ENCODE data around the genes MGRN1 and HAPSTR1.

GRCh38 chr16:4624704-4625551 lies at the start of gene MGRN1:
TSS of gene MGRN1 (plus strand) at chr16:4624826.
- PRO-cap, 5 experiments = peak in 5 of 5 experiments; most common plus-strand start chr16:4624845 (in 4); most common minus-strand start chr16:4625397 (in 5)
- RAMPAGE, long total RNA, 2 experiments = start-site peak on the plus strand in 1 of 2 experiments, at chr16:4624819-4624869 at its widest, 1,853 reads per replicate
- RRBS = 2% methylated on average over 82 of the region's 100 CpGs

- PRO-cap, 5 experiments = no peak in any of the 5 experiments
- RAMPAGE, long total RNA, 2 experiments = no peak in any of the 2 experiments
- RRBS = no CpG with 5 or more reads among the region's 11 CpGs
These were observed 16.5 kb upstream of the NUDT16L1 start for GRCh38 chr16:4676819-4677296.

GRCh38 chr16:4723301-4723674 lies 10.8 kb downstream of the ANKS3 start:
- PRO-cap, 5 experiments = no peak in any of the 5 experiments
- RAMPAGE, long total RNA, 2 experiments = no peak in any of the 2 experiments
- RRBS = no CpG with 5 or more reads among the region's 11 CpGs

DNA sequence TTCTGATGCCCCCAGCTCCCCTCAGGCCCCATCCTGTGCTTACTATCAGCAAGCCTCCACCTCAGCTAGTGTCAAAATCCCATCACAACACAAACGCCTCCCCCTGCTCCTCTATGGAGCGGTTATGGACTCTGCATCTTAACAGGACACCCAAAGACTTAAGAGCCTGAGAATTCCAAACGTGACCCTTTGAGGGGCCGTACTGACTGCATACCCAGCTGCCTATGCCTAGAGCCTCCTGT lies 5.5 kb downstream of the ANKS3 start:
- PRO-cap, 5 experiments = no peak in any of the 5 experiments
- RAMPAGE, long total RNA, 2 experiments = no peak in any of the 2 experiments
- RRBS = no CpG with 5 or more reads among the region's 4 CpGs

- PRO-cap, 5 experiments = no peak in any of the 5 experiments
- RAMPAGE, long total RNA, 2 experiments = no peak in any of the 2 experiments
- RRBS = no CpG with 5 or more reads among the region's 3 CpGs
These were observed 16.7 kb downstream of the GLYR1 start for GRCh38 chr16:4830440-4830677.

DNA sequence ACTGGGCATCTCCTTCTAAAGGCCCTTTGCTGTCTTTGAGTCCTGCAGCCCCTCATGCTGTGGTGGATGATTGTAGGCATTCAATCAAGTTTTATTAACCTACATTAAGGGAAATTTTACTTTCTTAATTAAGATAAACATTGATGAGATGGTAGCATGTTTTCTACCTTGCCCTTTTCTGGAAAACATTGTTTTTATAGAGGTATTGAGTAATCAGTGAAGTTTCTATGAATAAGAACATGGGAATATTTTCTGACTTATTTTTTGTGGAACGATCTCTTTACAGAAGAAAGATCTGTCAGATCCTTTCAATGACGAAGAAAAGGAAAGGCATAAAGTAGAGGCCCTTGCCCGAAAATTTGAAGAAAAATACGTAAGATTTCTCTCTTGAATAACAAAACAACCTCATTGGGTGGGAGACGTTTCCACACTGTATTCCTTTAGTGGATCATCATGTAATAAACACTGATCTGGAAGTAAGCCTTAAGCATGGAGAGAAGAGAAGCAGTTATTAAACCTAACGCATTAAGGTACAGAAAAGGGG lies 10.5 kb downstream of the UBN1 start:
- PRO-cap, 5 experiments = no peak in any of the 5 experiments
- RAMPAGE, long total RNA, 2 experiments = no peak in any of the 2 experiments
- RRBS = no CpG with 5 or more reads among the region's 6 CpGs

- PRO-cap, 5 experiments = no peak in any of the 5 experiments
- RAMPAGE, long total RNA, 2 experiments = no peak in any of the 2 experiments
- RRBS = no CpG with 5 or more reads among the region's 7 CpGs
These were observed 39.6 kb downstream of the UBN1 start for GRCh38 chr16:4886878-4887359.

GRCh38 chr16:4891989-4893069 lies 44.6 kb downstream of the PPL start:
- PRO-cap, 5 experiments = no peak in any of the 5 experiments
- RAMPAGE, long total RNA, 2 experiments = no peak in any of the 2 experiments
- RRBS = 72% methylated on average over 2 of the region's 33 CpGs

DNA sequence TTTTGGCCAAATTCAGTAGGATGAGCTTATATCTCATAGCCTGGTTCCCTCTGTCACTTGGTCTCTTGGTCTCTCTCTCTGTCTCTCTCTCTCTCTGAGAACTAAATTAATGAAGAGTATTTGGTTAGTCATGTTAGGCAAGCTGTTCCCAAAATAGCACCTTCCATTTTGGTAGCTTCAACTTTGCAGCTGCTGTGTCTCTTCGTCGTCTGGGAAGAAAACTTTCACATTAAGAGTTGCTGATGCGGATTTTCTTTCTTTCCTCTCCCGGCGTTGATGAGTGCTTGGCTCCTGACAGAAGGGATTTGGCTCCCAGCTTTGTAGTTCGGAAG lies 1257.8 kb downstream of the TMEM114 start:
- PRO-cap, 5 experiments = no peak in any of the 5 experiments
- RAMPAGE, long total RNA, 2 experiments = no peak in any of the 2 experiments
- RRBS = no CpG with 5 or more reads among the region's 6 CpGs

DNA sequence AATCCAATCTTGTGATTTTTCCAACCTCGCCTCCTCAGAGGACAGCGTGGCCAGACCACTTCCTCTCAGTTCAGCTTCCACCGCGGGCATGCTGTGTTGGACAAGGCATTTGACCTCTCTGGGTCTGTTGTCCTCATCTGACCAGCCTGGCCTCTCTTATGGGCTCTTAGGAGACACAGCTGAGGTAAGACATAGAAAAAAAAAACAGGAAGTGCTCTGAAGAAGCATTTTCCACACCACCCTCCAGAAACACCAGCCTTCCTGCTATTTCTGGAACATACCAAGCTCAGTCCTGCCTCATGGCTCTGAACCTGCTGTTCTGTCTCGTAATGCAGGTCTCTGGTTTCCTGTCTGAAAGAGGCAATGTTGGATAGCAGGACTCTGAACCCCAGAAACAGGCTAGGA lies 8.2 kb downstream of the TMEM114 start:
- PRO-cap, 5 experiments = no peak in any of the 5 experiments
- RAMPAGE, long total RNA, 2 experiments = no peak in any of the 2 experiments
- RRBS = no CpG with 5 or more reads among the region's 5 CpGs

GRCh38 chr16:8851767-8852520 lies 16.9 kb downstream of the CARHSP1 start:
- PRO-cap, 5 experiments = no peak in any of the 5 experiments
- RAMPAGE, long total RNA, 2 experiments = no peak in any of the 2 experiments
- RRBS = no CpG with 5 or more reads among the region's 8 CpGs

DNA sequence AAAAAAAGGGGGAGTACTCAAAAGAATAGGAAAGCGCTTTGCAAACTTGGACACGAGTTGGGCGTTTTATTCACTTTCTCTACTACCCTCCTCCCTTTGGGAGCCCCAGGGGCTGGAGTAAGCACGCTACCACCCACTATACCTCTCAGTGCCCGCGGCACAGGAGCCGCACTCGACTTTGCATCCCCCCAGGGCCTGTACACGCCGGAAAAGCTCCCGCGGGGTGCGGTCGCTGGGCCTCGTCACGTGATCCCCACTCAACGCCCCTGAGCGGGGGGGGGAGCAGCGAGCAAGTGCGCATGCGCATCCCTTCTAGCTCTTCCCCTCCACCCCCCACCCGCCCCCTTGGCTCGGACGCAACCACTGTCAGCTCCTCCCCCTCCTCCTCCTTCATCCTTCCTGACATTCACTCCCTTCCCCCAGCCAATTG lies 444 bp upstream of the HAPSTR1 start:
- PRO-cap, 5 experiments = peak in 5 of 5 experiments; most common minus-strand start position 215 of the sequence (in 5)
- RAMPAGE, long total RNA, 2 experiments = no peak in any of the 2 experiments
- RRBS = 1% methylated on average over 5 of the region's 24 CpGs

DNA sequence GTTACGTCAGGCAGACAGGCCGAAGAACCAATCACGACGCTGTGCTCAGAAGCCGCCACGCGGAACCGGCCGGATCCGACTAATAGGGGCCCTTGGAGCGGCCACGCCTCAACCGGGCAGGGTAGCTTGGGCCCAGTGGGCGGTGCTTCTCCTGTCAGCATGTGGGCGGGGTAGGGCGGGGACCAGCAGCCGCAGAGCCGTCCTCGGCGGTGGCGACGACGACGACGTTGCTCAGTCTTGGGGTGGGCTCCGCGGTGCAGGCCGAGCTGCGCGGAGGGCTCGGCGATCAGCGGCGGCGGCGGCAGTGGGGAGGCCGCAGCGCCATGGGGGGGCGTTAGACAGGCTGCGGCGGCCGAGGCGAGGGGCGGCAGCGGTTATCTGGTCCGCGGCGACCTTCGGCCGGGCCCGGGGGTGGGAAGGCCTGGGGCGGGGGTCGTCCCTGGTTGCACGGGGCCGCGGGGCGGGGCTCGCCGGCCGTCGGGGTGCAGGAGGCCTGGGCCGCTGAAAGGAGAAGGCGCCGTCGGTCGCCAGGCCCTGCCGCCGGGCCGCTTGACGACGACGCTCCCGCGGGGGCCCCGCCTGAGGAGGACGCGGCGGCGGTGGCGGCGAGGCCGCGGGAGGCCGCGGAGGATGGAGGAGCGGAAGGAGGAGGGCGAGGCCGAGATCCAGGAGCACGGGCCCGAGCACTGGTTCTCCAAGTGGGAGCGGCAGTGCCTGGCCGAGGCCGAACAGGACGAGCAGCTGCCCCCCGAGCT lies at the start of gene HAPSTR1:
HAPSTR1 (plus strand) TSS at position 230 of the 755 bp plus-strand sequence.
- PRO-cap, 5 experiments = peak in 5 of 5 experiments; most common plus-strand start position 234 of the sequence (in 5); most common minus-strand start position 223 of the sequence (in 1)
- RAMPAGE, long total RNA, 2 experiments = no peak in any of the 2 experiments
- RRBS = 1% methylated on average over 18 of the region's 95 CpGs

- PRO-cap, 5 experiments = peak in 2 of 5 experiments; most common plus-strand start chr16:9094757 (in 1); most common minus-strand start chr16:9094617 (in 2)
- RAMPAGE, long total RNA, 2 experiments = no peak in any of the 2 experiments
- RRBS = no CpG with 5 or more reads among the region's 5 CpGs
These were observed 2.9 kb downstream of the HAPSTR1 start for GRCh38 chr16:9094254-9094868.

- PRO-cap, 5 experiments = no peak in any of the 5 experiments
- RAMPAGE, long total RNA, 2 experiments = no peak in any of the 2 experiments
- RRBS = 94% methylated on average over 6 of the region's 17 CpGs
These were observed 34.0 kb downstream of the HAPSTR1 start for GRCh38 chr16:9125259-9125928.

DNA sequence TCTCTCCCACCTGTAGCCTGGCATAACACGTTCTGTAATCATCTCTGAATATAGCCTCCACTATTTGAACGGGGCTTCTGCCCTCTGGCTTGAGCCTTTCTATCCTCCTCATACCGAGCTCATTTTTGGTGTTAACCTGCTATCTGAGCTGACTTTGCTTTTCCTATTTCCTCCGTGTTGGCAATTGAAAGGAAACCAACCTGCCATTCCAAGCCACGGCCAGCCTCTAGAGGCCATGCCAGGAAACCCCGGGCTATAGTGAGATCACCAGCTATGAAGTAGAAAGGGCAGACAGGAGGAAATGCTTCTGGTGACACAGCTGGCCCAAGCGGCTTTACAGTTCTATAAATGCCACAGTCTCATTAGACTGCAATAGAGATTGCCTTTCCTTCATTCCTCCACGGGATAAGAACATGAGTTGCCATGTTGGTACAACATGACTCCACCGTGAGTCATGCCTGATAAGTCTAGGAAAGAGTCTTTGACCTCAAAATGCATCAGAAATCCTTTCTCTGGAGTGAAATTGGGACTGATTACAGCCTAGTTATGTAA lies 385.0 kb downstream of the GRIN2A start:
- PRO-cap, 5 experiments = no peak in any of the 5 experiments
- RAMPAGE, long total RNA, 2 experiments = no peak in any of the 2 experiments
- RRBS = no CpG with 5 or more reads among the region's 9 CpGs

- PRO-cap, 5 experiments = no peak in any of the 5 experiments
- RAMPAGE, long total RNA, 2 experiments = no peak in any of the 2 experiments
- RRBS = 72% methylated on average over 3 of the region's 7 CpGs
These were observed 4.3 kb downstream of the GRIN2A start for GRCh38 chr16:10177784-10178482.

- PRO-cap, 5 experiments = no peak in any of the 5 experiments
- RAMPAGE, long total RNA, 2 experiments = no peak in any of the 2 experiments
- RRBS = no CpG with 5 or more reads among the region's 3 CpGs
These were observed 8.0 kb downstream of the ATF7IP2 start for GRCh38 chr16:10393688-10394403.

DNA sequence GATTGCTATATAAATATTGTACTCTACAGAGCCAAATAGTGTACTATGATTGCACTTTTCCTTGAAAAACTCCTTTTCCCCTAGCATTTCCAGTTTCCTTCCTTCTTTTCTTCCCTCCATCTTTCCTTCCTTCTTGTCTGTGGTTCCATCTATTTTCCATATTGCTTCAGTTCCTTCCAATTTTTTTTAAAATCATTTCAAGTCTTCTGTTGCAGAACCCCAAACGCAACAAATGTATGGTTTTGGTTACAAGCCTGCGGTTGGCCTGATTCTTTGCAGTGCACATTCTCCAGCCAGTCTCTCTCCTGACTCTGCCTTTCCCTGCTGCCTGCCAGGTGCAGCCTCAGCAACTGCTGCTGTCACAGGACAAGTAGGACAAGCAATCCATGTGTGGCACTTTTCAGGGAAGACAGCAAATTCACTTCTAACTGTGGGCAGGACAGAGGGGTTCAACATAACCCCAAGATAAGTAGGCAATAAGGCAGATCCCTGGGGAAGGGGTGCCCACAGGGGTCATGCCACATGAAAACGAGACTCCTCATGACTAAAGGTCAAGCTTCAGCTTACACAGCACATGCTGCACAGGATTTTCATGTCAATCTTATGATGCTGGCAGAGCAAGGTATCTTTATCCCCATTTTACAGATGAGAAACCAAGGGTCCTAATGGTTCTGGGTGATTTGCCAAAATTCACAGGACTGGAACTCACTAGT lies 24.1 kb downstream of the EMP2 start:
- PRO-cap, 5 experiments = no peak in any of the 5 experiments
- RAMPAGE, long total RNA, 2 experiments = no peak in any of the 2 experiments
- RRBS = no CpG with 5 or more reads among the region's 3 CpGs

DNA sequence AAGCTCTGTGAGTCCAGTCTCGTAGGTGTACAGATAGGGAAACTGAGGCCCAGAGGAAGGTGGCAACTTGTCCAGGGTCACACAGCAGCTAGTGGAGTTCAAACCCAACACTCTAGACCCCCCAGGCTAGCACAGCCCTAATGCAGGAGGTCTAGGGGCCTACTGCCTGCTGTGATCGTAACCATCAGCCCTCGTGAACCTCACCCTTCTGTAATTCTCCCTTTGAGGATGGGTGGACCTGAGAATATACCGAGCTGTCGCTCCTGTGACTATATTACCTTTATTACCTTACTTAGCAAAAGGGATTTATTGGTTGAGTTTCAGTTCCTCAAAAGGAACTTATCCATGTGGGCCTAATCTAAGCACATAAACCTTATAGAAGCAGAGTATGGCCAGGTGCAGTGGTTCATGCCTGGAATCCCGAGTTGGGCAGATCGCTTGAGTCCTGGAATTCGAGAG lies 19.2 kb upstream of the EMP2 start:
- PRO-cap, 5 experiments = no peak in any of the 5 experiments
- RAMPAGE, long total RNA, 2 experiments = no peak in any of the 2 experiments
- RRBS = no CpG with 5 or more reads among the region's 8 CpGs